Foreskin keratinocyte (primary cell): ENCODE measurements around the genes MFSD6 and STAT4.

DNA sequence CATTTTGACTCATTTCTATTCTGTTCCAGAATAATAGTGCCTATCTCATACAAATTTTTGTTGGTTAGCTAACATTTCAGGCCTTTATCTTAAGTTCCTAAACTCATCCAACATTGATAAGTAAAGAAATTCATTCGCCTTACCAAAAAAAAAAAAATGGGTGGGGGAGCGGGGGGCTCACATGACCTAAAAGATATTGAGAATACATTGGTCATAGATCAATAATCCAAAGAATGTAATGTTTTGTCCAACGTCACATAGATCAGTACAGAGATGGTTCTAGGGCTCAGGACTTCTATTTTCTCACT lies 17.6 kb upstream of the ASDURF start:
- RAMPAGE, total RNA = no peak

- RAMPAGE, total RNA = no peak
Measured at GRCh38 chr2:189836217-189837018, 52.2 kb downstream of the PMS1 start.

- RAMPAGE, total RNA = no peak
Measured at GRCh38 chr2:190119193-190119753, 56.7 kb upstream of the MSTN start.

DNA sequence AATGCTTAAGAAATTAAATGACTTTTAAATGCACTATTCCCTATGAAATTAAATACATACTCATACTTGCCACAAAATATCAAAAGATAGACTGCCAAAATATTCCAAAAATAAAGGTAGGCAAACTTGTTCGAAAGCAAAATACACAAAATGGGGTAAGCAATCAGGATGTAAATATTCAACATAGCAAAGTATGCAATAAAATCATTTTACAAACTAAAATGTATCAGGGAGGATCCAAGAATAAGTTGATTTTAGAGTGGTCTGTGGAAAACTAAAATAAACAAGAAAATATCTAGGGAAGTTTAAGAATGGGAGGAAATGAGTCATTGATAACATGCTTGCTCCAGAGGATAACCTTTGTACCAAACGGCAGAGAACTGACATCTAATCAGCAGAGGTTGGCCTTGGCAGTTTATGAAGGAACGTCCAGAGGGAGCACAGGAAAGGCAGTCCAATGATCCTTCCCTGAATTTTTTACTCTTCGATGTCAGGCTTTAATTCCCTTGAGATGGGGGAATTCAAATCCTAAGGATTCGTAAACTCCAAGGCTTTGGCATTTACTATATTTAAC lies 9.0 kb upstream of the INPP1 start:
- RAMPAGE, total RNA = no peak

DNA sequence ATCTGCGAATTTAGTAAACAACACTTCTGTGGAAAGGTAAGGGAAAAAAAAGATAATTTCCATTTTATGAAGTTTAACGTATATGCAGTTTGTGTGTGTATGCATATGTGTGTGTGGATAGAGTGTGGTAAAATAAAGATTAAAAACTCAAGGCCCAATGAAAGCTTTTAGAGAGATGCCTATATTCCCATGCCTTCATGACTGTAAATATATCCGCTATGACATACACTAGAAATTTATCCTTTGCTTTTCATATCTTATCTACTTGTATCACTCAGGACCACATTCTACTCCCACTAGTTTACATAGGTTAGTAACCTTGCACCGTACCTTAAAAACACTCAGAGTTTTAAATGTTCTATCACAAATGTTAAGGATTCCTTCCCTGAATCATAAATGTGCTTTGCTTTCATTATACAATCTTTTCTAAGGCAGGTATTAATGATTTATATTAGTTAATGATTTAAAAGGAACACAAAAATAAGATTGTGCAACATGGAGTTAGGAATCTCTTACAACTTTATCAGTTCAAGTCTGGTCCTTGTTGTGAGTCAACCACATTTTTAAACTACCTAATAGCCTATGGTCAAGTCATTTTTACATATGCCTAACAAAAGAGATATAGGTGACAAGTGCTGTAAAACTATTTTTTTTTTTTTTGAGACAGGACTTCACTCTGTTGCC lies 8.4 kb upstream of the INPP1 start:
- RAMPAGE, total RNA = no peak

DNA sequence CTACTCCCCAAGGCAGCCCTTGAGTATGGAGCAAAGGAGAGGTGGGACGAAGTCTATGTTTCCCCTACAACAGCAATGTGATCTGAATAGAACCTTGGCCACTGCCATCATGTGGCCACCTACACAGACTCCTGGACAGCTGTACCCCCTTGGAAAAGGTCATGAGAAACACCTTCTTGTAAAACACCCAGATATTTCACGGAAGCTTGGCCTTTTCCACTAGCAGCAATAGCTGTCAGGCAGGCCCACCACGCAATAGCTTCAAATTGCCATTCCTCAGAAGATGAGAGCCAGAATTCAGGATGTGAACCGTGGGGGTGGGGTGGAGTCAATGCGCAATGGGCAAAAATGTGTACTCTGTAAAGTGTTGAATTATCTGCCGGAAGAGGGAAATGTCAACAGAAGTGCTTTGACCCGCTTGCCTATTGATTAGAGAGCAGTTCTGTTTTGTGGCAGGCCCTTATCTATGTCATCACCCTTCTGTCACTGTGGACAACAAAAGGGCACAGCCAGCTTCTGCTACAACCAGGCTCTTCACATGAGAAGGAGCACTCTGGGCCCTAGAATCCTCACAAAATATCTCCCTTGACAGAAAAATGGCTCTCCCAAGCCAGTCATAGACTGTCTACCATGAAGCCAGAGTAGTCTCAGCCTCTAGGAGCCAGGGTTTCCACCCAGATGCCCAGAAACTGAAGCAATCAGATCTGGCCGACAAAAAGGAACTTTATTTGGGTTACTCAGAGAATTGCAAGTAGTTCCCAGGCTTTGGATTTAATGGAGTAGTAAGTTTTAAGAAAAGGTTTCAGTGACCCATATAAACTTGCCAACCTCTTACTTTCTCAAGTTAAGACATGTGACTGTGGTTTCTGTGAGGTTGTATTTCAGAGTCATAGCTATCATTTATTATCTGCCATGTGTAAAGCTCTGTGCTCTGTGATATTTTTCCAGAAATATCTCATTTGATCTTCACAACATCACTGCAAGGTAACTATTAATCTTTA lies 9.6 kb downstream of the INPP1 start:
- RAMPAGE, total RNA = no peak

- RAMPAGE, total RNA = no peak
Measured at GRCh38 chr2:190407427-190408523, at the start of gene MFSD6. TSS of gene MFSD6 (plus strand) at chr2:190408355.

GRCh38 chr2:190497369-190497804 lies 37.1 kb downstream of the NEMP2 start:
- RAMPAGE, total RNA = no peak

DNA sequence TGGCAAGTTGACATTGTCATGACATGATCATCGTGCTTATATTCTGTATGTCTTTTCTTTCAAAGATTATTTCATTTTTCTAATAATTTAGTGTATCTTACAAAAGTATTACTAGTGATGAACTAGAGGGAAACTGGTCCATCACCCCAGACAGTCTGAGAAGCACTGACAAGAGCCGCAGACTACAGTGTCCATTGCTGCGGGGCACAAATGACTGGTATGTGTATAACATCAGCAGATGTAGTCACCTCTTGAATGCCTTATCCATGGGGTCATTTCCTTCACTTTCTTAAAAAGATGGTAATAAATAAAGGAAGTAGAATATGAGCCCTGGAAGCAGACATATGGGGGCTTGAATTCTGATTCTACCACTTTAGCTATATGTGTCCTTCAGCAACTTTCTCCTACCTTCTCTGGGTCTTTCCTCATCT lies 29.6 kb downstream of the NEMP2 start:
- RAMPAGE, total RNA = no peak

- RAMPAGE, total RNA = no peak
Measured at GRCh38 chr2:190532407-190533202, 1.9 kb downstream of the NEMP2 start.

DNA sequence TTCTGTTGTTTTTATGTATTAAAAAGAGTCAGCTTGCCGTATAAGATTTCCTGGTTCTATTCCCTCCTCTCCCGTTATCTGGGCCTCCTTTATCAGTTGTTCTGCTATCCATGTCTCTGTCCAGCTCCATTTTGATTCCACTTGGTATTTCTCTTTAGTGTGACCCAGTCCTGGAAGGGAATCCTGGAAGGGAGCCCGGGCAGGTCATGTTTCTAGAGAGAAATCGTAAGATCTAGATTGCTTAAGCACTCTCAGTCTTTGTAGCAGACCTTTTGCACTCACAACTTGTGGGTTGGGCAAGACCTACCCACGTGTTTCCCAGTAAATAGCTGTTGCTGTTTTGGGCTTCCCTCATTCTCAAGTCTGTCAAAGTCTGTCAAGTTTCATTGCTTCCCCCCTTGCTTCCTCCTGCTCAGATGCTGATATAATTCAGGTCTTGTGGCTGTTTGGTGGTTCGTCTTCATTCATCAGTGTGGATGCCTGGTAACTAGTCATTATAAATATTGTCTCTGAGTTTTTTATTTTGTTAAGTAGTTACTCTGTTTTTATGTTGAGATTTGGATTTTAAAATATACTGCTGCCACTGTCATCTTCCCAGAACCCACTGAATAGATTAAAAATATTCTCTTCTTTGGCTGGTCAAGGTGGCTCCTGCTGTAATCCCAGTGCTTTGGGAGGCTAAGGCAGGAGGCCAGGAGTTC lies 17.4 kb upstream of the NEMP2 start:
- RAMPAGE, total RNA = no peak

GRCh38 chr2:190627684-190628688 lies 20.9 kb upstream of the NAB1 start:
- RAMPAGE, total RNA = no peak

DNA sequence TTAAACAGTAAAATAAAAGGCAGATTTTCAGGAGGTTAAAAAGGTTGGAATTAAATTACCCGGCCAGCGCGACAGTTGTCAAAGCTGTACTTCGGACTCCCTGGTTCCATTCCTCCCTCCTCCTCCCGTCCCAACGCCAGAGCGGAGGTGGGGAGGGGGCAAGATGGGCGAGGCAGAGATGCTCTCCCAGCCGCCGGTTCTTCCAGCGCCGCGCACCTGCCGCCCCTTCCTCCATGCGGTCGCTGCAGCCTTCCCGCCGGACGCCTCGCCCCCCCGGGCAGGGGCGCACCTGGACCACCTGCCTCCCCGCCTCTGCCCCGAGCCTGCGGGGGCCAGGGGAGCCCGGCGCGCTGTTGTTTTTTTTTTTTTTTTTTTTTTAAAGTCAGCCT lies 728 bp upstream of the NAB1 start:
- RAMPAGE, total RNA = no peak

DNA sequence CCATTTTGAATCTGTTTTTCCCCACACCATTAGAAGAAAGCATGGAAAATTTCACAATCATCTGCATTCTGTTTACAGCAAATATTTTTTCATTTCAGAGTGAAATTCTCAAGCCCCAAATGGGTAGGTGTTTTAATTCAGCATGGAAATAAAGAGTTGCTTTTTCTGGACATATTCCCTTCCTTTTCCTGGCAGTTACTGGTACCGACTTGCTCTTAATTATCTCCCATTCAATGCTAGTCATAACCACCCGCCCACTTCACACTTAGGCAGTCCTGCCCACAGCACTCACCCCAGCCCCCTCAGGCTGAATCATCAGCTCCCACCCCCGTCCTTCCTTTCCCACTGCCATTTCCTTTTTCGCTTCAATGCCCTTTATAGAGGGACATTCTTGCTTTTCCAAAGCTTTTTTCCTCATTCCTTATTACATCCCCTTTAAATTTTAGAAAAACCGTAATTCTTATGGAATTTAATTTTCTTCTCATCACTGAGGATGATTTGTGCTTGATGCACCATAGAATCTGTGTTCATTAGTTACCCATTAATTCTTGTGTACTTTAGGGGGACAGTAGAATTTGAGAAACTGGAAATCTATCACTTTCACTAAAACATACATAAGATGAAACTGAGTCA lies 89.0 kb upstream of the GLS start:
- RAMPAGE, total RNA = no peak

- RAMPAGE, total RNA = no peak
Measured at GRCh38 chr2:190882432-190883182, 2.0 kb downstream of the GLS start.

- RAMPAGE, total RNA = no peak
Measured at GRCh38 chr2:191022743-191023069, 8.7 kb upstream of the STAT1 start.

- RAMPAGE, total RNA = no peak
Measured at GRCh38 chr2:191150831-191151475, at the start of gene STAT4. TSS of gene STAT4 (minus strand) at chr2:191150994.

DNA sequence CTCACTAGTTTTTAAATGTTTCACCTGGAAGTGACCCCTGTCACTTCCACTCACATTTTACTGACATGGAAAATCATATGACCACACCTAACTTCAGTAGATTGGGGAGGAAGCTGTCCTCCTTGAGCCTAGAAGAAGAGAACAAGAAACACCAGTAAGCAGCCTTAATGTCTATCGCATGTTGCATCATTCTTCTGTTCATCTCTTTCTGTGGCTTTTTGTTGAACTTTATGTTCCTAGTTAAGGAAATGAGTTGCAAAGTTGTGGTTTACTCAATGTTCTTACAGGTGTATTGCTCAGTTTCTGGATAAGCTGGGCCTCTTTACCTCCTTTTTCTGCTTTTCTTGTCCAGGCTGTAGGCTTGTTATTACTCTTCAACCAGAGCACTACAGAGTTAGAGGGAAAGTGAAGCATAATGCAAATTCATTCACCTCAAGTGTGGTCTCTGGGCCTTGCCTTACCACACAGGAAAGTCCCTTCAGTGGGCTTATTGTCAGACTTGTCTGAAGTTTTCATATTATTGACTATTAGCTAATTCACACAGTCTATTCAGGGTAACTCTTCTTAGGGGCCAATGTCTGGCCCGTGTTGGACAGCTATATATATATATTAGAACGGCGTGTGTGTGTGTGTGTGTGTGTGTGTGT lies 43.2 kb upstream of the STAT4 start:
- RAMPAGE, total RNA = no peak

DNA sequence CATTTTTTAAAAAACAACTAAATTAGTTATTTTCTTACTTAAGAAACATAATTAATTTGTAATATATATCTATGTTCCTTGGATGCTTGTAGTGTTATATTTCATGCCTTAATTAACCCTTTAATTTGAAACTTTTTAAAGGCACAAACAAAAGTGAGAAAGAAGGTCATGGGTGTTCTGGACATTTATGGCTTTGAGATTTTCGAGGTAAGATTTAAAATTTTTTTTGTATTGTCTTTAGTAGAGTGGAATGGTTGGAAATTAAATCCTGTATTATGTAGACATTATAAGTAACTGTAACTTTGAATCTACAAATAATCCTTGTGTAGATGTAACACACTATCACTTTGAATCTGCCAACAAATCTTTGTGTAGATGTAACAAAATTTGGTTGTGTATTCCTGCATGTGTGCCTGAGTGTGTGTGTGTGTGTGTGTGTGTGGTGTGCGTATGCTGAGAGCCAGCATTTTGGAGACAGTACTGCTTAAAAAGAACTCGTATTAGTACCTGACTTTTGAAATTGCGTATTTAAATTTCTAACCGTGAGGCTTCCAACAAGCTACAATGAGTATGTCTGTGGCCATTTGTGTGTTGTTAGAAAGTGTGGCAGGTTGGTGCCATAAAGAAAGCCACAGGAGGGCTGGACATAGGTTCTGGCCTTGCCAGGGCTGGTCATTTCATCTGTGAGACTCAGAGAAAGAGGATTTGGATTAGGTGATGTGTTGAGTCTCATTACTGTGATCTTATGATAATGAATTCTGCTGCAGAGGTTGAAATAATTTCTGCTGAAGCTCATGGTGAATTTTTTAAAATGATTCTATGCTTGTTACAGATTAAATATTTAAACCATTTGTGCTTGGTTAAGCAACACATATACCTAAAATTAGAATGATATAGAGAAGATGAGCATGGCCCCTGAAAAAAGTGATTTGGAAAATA lies 125.2 kb downstream of the MYO1B start:
- RAMPAGE, total RNA = no peak

- RAMPAGE, total RNA = no peak
Measured at GRCh38 chr2:191462381-191462798, 215.5 kb upstream of the NABP1 start.